GM12892 (cell line): ENCODE data around the genes PPP1R2B, CYFIP2 and CLINT1.

- RRBS, result no CpG with 5 or more reads among the region's 9 CpGs
These were observed 1.7 kb downstream of the CNOT8 start for GRCh38 chr5:154859945-154860654.

DNA sequence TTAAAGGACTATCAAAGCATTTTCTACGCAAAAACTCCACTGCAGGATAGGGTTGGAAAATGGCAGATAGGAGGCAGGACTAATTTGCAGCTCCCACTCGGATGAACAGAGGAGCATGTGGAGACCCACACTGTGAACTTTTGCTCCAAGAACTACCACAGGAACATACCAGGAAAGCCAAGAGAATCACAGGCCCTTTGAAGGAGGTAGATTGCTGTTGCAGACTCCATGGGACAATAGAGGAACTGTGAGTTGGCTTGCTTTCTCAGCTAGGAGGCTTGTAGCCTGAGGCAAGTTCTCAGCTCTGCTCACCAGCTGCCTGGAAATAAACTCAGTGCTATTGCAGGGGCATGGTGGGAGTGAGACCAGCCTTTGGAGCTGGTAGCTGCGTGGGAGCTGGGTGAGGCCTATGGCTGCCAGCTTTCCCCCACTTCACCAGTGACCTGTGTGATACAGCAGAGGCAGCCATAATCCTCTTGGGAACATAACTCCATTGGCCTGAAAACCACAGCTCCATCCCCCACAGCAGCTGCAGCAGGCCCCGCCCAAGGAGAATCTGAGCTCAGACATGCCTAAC, 389.3 kb downstream of the KIF4B start:
- RRBS, result no CpG with 5 or more reads among the region's 4 CpGs

DNA sequence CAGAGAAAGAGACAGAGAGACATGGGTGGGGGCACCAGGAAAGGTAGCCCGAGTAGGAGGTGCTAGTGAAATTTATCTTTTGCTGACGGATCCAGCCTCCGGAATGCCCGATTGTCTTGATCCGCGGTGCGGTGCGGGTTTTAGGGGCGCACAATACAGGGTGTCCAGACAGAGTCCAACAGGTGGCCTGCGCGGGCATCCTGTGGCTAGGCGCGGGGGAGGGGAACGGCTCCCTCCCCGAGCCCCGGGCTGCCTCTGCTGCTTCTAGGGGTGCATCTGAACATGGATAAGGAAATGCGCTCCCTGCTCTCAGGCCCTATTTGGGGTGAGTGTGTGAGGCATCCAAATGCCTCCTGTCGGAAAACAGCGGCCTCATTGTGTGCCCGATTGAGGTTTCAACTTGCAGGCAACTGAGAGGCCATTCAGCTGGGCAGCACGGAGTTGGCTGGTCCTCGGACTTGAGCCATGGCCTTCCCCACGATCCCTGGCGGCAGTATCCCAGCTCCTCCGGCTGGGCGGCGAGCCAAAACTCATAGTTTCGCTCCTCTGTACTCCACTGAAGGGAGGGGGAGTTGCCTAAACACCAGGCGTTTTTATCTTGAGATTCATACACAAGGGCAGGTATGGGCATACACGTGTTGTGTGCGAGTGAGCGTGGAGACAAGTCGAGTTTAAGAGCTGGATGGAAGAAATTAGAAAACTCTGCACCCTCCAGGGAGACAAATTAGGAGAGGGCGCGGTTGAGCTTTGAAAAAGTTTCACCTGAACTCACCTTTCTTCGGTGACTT, 597.3 kb upstream of the SGCD start:
- RRBS, result no CpG with 5 or more reads among the region's 36 CpGs

- RRBS, result no CpG with 5 or more reads among the region's 47 CpGs
These were observed at the start of gene PPP1R2B for GRCh38 chr5:156850135-156850708. Gene PPP1R2B (plus strand): TSS chr5:156850295.

- RRBS, result no CpG with 5 or more reads among the region's 1 CpG
These were observed 9.3 kb downstream of the HAVCR1 start for GRCh38 chr5:157049664-157049998.

DNA sequence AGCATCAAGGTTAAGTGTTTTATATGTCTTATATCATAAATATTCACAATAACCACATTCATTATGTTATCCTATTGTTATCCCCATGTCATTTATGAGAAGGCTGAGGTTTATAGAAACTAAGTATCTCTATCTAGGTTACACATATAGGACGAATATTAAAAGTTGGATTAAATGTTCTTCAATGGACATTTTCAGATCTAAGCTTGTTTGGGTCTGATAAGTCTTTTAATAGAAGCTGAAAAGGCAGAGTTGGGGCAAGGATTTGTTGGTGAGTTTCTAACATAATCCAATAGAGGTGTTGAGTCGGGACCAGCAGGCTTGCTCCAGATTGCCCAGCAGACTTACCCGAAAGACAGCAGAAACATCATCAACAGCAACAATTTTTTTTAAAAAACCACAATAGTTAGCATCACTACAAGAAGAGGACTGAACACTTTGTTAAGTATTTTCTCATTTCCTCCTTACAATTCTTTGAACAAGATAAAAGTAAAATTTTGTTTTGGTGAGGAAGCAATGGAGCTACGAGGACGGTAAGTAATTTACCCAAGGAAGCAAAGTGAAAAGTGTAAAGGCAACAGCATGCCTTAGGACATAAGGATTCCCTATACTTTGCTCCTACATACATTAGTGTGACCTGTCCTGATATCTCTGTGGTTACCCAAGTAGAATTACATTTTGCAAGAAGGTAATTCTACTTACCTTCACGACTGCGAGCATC, 13.0 kb downstream of the ITK start:
- RRBS, result no CpG with 5 or more reads among the region's 7 CpGs

DNA sequence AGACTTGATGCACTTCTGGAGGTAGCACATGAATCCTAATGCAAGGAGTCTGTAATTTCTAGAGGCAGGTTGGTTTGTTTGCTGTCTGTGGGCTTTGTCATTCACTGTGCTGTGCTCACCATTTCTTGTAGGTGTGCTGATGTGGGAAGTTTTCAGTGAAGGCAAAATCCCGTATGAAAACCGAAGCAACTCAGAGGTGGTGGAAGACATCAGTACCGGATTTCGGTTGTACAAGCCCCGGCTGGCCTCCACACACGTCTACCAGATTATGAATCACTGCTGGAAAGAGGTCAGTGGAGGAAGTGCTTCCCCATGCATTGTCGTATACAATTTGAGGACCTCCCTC, 17.2 kb upstream of the CYFIP2 start:
- RRBS, result no CpG with 5 or more reads among the region's 7 CpGs

- RRBS, result under 1% methylated on average over 43 of the region's 107 CpGs
These were observed at the start of gene CYFIP2 for GRCh38 chr5:157265942-157266952. Gene CYFIP2 (plus strand): TSS chr5:157266123.

DNA sequence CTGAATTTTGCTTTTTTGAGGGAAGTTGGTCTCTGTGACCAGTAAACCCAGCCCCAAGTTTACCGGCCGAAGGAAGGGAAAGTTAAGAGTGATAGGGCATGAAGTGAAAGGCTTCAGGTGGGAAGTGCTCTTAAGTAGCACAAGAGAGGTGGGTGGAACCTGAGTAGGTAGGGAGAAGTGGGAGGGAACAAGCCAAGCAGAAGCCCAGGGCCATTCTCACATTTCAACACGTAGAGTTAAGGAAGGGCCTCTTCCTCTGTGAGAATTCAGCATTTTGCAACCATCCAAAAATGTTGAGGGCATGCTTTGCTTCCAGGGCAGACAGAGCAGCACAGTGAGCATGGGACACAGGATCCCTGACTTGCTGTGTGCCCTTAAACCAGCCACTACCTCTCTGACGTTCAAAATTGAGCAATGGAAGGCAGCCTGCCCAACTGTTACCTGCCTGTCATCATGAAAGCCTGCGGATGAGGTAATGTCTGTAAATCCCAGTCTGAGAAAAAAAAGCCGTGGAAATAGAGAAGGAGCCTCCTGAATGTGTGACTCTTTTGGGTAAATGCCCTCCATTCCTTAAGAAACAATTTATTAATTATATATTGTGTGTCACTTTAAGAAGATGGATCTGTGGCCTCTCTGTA, 3.3 kb downstream of the CYFIP2 start:
- RRBS, result no CpG with 5 or more reads among the region's 6 CpGs

GRCh38 chr5:157291275-157291817, 25.4 kb downstream of the CYFIP2 start:
- RRBS, result no CpG with 5 or more reads among the region's 9 CpGs

DNA sequence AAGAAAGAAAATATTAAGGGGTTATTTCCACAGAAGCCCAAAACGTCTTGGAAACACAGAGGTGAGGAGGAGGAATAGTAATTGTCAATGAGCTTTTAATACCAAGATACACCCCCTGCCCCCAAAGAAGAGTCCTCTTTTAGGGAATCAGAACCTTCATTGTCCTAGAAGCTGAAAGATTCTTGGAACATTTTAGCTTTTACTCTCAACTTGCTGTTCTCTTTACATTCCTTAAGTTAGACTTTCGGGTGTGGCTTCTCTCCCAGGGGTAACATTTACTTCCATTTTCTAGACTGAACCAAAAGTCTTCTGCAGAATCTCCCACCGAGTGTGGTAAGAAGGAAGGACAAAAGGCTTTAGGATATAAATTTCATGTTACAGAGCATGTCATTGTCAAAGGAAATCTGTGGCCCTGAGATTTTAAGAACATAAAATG, 48.5 kb upstream of the FNDC9 start:
- RRBS, result no CpG with 5 or more reads among the region's 3 CpGs

GRCh38 chr5:157431970-157432313, 28.1 kb upstream of the NIPAL4 start:
- RRBS, result no CpG with 5 or more reads among the region's 2 CpGs

GRCh38 chr5:157478019-157478892, 18.2 kb downstream of the NIPAL4 start:
- RRBS, result no CpG with 5 or more reads among the region's 9 CpGs

- RRBS, result no CpG with 5 or more reads among the region's 2 CpGs
These were observed 1.2 kb downstream of the CLINT1 start for GRCh38 chr5:157857800-157858175.

GRCh38 chr5:157858484-157859433, at the start of gene CLINT1:
Gene CLINT1 (minus strand): TSS chr5:157859145.
- RRBS, result under 1% methylated on average over 27 of the region's 67 CpGs

DNA sequence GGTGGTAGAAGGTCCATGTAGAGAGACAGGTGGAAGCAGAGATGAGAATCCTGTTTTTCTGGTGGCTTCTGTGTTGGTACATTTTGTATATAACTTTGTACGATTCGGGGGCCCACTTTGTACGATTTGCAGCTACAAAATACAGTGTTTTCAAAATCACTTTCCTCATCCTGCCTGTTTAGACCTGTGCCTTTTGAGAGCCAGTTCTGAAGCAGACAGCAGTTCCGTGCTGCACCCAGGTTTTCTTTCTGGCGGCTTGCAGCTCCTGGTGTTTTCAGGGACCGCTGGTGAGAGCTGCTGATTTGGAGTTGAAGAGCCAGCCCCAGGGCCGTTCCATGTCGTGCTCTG, 135.8 kb upstream of the CLINT1 start:
- RRBS, result no CpG with 5 or more reads among the region's 8 CpGs

GRCh38 chr5:158020655-158021130, 161.7 kb upstream of the CLINT1 start:
- RRBS, result no CpG with 5 or more reads among the region's 4 CpGs

DNA sequence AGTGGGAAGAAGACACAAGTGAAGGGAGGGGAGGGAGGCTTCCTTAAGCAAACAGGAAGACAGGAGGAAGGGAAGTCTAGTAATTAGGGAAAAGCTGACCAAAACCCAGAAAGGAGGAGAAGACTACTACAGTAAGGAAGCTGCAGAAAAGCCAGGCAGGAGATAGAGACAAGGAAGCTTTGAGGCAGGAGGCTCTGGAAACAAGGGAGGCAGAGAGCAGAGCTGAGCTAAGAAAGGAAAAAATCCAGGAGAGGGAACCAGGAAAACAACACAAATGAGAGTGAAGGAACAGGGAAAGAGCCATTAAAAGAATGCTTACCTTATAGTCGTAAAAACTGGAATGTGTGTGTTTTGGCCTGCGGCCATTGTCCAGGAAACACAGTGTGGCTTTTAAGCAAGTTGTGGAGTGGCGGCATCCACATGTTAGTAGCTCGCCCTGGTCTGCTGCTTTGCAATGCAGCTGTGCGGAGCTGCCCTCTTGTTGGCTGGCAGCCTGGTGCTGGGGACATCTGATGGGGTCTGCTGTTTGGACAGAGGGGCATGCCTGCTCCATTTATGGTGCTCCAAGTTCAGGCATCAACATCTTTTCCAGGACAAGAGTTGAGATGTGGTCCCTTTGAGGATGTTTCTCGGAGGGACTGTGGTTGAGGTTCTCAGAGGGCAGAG, 317.2 kb upstream of the CLINT1 start:
- RRBS, result no CpG with 5 or more reads among the region's 6 CpGs

- RRBS, result no CpG with 5 or more reads among the region's 13 CpGs
These were observed 335.7 kb upstream of the CLINT1 start for GRCh38 chr5:158194390-158195240.

GRCh38 chr5:158421436-158421778, 562.5 kb upstream of the CLINT1 start:
- RRBS, result no CpG with 5 or more reads among the region's 5 CpGs